ENCODE results near the genes ICA1 and THSD7A.

- PRO-cap, result no peak
These were observed 95.2 kb downstream of the COL28A1 start for GRCh38 chr7:7440363-7441059.

GRCh38 chr7:7699269-7699766 is 19.1 kb downstream of the RPA3 start:
- PRO-cap, result no peak

DNA sequence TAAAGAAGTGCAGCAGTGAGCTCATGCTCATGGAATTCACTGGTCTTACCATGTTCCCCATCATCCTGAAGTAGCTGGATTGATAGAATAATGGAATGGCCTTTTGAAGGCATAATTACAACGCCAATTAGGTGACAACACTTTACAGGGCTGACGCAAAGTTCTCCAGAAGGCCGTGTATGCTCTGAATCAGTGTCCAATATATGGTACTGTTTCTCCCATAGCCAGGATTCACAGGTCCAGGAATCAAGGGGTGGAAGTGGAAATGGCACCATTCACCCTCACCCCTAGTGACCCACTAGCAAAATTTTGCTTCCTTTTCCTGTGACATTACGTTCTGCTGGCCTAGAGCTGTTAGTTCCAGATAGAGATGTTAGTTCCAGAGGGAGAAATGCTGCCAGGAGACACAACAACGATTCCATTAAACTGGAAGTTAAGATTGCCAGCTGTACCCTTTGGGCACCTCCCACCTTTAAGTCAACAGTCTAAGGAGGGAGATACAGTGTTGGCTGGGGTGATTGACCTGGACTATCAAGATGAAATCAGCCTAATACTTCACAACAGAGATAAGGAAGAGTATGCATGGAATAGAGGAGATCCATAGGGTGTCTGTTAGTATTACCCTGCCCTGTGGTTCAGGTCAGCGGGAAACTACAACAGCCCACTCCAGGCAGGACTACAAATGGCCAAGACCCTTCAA is 8.1 kb upstream of the RPA3 start:
- PRO-cap, result no peak

DNA sequence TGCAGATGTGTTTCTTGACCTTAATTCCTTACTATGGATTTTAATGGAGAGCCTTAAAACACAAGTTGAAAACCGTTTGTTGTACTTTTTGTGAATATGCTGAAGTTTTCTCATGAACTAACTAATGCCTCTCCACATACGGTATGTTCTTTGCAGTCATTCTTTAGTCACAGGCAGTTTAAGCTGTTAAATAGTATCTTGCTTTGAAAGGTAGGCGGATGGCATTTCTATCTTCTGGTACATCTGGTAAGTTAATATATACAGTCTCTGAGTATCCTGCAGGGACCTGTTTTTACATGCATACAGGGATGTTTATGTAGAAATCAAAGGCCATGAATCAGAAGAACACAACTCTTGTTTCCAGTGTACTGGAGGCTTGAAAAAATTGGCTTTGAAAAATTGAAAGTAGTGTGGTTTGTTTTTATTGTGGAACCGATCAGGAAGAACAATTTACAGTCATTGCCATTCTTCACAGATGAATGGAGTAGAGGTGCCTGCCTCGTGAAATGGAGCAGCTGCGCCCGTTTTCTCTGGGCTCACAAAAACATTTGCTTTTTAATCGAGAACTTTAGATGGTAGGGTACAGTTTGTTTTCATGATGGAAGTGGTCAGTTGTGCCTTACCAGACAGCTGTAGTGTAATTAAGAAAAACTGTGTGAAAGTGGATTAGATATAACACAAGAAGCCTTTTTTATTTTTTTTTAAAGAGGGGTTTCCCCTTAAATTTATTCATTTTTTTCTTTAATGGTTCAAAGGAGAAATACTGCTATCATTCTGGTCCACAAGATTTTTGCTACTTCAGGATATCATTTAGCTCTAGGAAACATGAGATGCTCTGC is 54.0 kb upstream of the RPA3 start:
- PRO-cap, result no peak

DNA sequence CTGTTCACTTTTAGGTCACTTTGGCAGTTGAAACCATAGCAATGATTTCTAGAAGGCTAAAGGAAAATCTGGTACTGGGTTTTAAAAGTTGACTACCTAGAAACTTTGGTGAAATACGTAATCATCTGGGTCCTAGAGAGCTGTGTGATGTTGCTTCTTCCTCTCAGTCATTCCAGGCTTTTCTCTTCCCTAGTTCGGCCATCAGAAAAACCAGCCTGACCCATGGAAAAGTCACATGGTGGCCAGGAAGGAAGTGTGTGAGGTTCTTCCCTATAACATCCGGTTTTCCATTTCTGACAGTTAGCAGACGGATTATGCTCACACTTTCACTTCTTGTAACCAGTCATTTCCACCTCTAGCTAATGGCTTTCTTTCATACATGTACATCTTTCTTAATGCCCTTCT is 110.1 kb upstream of the GLCCI1 start:
- PRO-cap, result no peak

GRCh38 chr7:8261734-8262437 is at the start of gene ICA1:
TSS of gene ICA1 (minus strand) at chr7:8262167.
- PRO-cap, result bidirectional peak, plus-strand start at chr7:8261925, minus-strand start at chr7:8261850; bidirectional peak, plus-strand start at chr7:8262274, minus-strand start at chr7:8262150

DNA sequence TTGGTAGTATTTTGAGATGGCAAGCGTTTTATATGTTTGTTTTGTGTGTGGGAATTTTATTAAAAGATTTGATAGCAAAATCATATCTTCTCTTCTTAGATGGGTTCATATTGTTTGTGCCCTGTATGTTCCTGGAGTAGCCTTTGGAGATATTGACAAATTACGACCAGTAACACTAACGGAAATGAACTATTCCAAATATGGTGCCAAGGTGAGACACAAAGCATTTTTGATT is 49.0 kb downstream of the PHF14 start:
- PRO-cap, result no peak

DNA sequence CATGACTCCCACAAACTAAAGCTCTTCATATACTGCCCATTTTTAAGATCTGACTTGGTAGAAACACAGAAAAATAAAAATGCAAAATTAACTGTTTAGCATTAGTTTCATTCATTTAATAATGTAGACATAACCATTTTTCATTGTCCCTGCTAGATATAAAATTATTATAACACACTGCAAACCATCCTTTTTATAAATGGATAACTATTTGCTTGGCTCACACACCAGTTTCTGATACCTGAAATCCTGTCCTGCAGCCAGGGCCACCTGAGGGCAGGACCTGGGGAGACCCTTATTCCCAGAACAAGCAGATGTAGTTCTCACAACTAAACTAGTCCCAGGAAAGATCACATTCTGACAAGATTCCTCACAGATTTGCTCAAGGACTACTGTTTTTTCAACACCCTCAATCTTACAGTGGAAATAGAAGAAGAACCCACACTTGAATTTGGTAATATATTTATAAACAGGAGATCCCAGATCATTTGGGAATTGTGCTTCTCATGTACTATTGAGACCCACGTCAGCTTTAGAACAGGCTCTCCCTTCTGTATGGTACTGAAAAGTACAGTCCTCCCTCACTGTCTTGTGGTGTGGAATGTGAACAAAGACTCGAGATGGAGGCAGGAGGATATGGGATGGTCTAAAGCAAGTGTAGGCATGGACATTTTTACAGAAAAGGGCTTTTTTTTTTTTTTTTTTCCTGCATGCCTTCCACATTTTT is 397.5 kb downstream of the PHF14 start:
- PRO-cap, result no peak

DNA sequence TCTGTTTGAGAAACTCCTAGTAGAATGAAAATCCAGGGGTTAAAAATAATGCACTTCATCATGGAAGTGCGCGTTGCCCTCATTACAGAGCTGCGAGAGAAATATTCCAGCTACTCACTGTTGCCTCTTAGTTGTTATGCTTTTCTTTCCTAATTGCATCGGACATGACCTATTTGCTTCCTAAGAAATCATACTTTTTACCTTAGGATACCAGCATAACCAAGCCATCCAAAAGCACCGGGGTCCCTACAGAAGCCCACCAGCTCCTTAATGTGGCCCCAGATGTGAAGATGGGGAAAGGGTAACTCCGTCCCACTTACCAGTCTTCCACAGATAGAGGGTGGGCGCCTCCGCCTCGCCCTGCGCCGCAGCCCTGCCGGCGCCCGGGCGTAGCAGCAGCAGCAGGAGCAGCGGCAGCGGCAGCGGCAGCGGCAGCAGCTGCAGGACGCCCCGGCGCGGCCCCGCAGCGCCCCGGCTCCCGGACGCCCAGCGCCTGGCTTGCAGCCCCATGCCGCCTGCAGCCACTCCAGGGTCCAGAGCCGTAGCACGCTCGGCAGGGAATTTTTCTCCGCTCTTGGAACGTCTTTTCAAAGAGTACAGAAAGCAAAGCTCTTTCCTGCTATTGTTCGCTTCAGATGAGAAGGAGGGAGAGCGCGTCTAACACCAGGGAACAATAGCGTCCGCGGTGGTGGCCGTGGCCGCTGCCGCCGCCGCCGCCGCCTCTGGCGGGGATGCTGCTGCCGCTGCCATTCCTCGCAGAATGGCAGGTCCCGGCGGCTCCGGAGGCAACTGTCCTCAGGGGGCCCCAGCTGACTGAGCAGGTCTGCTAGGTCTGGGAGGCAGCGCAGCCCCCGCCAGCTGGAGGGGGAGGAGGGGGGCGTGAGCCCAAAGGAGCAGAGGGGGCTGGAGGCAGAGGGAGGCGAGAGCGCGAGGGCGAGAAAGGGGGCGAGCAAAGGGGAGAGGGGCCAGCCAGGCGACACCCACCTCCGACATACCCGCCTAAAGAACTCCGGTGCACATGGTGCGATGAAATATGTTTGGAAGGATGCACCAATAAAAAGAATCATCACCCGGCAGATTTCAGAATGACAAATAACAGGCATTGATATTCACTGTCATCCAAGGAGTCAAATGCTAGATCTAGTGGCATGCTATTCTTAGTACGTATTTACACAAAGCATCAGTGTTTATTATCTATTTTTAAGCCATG is at the start of gene THSD7A:
TSS of gene THSD7A (minus strand) at position 762 of the 1,210 bp plus-strand sequence.
- PRO-cap, result bidirectional peak, plus-strand start at position 431 of the sequence, minus-strand start at position 375 of the sequence; unidirectional peak, minus-strand start at position 762 of the sequence

- PRO-cap, result no peak
These were observed 51.5 kb upstream of the ARL4A start for GRCh38 chr7:12635904-12636267.

DNA sequence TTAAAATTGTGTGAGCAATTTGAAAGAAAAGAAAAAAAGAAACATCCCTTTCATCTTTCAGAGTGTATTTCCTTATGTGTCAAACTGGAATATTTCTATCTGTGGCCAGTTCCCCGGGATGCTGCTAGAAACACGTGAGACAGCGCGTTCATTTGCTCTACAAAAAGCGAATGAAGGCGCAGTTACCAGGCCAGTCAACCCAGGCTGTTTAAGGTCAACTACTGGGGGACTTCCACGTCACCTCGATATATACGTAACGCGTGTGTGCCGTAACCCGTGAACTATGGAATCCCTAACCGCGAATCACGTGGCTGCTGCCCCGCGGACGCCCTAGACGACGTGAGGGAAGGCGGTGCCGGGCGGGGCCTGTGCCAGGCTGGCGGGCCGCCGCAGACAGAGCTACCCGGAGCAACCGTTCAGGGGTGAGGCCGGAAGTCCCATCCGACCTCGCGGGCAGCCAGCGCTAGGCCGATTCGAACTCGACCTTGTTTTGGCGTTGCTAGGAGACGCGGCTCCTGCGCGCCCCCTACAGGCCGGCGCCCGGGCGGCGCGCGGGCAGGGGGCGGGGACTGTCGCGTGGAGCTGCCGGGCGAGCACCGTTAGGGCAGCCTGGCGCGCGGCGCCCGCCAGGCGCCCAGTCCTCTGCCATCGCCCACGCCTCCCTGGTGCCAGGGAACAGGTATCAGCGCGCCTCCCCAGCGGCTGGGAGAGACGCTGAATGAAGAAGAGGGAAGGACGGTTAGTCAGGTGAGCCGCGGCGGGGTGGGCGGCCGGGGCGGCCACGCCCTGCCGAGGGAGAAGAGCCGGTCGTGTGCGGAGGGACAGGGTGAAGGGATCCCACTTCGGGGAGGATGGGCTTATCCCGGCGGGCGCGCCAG is 897 bp upstream of the ARL4A start:
- PRO-cap, result bidirectional peak, plus-strand start at position 602 of the sequence, minus-strand start at position 441 of the sequence

- PRO-cap, result no peak
These were observed 1.8 kb downstream of the ARL4A start for GRCh38 chr7:12689022-12689817.

DNA sequence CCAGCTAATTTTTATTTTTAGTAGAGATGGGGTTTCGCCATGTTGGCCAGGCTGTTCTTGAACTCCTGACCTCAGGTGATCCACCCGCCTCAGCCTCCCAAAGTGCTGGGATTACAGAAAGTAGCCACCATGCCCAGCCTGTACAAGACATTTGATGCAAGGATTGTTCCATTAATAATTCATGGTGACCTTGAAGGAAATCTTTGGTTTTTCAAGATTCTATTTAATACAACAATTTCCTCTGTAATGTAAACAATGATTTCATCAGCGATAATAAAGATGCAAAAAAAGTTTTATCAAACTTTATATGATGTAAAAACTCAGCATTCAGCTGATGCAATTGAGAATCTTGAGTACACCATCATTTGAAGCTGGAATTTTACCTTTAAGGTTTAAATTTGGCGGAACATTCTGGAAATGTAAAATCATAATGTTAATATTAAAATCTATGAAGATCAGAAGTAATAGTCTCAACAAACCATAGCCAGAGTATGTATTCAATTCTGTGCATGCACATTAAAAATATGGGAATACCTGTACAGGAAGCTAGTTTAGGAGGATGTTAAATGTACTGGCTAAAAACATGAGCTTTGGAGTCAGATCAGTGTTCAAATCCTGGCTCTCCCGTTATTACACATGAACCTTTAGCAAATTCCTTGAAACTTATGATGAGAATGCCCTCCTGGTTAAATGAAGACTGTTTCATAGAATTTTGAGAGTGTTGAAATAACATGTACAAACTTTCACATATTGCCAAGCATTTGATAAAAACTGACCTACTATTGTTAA is 4.4 kb downstream of the ARL4A start:
- PRO-cap, result no peak

- PRO-cap, result no peak
These were observed 41.9 kb downstream of the ARL4A start for GRCh38 chr7:12729157-12729810.

- PRO-cap, result no peak
These were observed 241.2 kb downstream of the ARL4A start for GRCh38 chr7:12928618-12928949.

- PRO-cap, result no peak
These were observed 244.0 kb downstream of the ARL4A start for GRCh38 chr7:12931413-12931816.

DNA sequence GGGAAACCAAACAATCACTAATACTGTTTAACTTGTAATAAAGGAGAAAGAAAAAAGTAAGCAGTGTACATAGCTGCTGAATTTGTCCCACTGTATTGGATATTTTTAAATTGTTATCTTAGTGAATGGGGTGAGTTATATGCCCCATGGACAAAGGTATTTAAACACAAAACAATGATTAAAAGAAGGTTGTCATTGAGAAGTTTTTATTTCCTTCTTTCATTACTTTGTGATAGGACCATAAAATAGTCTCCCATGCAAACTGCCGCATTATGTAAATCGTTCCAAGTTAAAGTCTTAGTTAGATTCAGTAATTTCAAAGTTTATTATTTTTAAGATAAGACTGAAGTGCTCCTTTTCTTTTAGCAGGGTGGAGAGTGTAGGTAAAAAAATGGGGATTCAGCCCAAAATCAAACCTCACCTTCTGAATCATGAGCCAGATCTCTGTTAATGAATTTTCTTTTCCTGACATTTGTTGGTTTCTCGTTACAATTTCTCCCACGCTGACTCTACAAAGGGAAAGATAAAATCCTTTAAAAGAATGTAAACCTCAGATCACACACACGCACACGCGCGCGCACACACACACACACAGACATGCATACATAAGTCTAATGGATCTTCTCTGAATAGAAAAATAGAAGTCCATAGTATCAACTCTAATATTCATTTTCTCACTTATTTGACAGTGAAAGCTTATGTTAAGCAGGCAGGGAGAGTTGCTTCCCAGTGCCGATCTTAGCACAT is 1.6 kb downstream of the ETV1 start:
- PRO-cap, result no peak

DNA sequence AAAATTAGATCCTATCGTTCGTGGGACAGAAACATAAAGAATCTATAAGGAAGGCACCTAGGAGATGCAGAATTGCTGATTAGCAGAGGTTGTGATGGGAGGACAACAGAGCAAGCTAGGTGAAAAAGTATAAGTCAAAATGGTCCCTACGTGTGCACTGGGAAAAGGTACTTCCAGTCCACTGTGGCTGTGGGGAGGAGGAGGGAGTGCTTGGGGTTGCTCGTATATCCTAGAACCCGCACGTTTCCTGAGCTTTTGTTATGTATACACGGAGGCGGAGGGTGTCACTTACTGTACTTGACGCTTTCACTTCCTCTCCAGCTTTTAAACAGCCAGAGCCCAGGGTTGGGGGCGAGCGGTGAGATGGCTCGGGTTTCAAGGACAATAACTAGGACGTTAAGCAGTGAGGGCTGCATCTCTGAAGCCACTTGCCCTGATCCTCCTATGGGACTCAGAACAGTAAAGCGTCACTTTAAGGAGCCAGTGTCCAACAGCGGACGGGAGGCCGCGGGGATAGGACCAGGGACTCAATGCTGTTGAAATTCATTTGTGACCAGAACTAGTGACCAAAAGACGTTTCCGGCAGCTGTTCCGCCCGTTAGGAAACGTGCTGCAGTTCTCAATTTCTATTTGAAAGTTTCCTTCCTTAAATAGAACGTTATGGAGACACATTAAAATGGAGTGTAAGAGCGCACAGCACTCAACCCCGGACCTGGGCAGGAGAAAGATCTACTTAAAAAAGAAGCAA is 969 bp upstream of the ETV1 start:
- PRO-cap, result bidirectional peak, plus-strand start at position 335 of the sequence, minus-strand start at position 208 of the sequence; bidirectional peak, plus-strand start at position 569 of the sequence, minus-strand start at position 535 of the sequence

DNA sequence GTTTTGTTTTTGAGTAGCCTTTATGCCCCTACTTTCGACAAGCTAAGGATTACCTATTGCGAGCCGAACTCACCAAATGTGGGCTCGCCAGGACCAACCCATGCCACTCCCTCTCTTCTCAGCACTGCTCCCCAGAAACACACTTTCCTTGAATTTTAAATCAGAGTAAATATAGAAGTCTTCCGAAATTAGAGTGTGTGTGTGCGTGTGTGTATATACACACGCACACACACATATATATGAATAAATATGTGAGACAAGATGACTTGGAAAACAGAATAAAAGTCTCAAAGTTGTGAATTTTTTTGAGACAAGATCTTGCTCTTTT is 96.7 kb downstream of the AGMO start:
- PRO-cap, result no peak

GRCh38 chr7:15684416-15684823 is 2.1 kb downstream of the MEOX2 start:
- PRO-cap, result no peak

Data from sternocleidomastoid (tissue), 1 donor.